AG04449 (cell line): ENCODE results near the genes TRAF7, TBC1D24, CEMP1 and SRRM2.

DNA sequence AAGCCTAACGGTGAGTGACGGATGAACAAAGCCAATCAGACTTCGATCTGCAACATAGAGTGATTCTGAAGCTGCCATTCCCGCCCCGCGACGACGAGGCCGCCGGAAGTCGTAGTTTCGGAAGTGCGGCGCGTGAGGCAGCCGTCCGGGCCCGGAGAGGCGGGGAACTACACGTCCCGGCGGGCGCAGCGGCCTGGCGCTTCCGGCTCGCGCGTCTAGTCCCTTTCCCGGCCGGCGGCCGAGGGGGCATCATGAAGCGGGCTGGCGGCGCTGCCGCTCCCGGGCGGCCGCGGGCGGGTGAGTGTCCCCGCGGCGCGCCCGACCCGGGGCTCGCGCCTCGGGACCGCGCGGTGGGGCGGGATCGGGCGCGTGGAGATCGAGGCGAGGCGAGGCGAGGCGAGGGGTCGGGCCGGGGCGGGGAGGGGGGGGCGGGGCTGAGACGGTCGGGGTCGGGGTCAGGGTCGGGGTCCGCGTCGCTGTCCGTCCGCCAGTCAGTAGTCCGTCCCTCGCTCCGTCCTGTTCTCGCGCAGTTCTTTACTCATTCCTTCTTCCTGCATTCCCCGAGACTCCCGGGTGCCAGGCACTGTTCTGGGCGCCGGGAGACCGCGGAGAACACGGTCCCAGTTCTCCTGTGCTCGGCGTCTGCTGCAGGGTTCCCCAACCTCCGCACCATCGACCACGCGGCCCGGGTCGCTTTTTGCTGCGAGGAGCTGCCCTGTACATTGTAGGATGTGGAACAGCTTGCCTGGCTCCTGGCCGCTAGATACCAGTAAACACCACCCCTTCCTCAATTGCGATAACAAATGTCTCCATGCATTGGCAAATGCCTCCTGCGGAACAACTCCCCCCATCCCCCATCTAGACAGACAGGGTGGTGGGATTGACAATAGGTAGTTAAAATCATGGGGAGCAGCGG is at the start of gene TRAF7:
TRAF7 (plus strand) TSS at position 221 of the 916 bp plus-strand sequence.
- RRBS = 2% methylated on average over 40 of the region's 101 CpGs

DNA sequence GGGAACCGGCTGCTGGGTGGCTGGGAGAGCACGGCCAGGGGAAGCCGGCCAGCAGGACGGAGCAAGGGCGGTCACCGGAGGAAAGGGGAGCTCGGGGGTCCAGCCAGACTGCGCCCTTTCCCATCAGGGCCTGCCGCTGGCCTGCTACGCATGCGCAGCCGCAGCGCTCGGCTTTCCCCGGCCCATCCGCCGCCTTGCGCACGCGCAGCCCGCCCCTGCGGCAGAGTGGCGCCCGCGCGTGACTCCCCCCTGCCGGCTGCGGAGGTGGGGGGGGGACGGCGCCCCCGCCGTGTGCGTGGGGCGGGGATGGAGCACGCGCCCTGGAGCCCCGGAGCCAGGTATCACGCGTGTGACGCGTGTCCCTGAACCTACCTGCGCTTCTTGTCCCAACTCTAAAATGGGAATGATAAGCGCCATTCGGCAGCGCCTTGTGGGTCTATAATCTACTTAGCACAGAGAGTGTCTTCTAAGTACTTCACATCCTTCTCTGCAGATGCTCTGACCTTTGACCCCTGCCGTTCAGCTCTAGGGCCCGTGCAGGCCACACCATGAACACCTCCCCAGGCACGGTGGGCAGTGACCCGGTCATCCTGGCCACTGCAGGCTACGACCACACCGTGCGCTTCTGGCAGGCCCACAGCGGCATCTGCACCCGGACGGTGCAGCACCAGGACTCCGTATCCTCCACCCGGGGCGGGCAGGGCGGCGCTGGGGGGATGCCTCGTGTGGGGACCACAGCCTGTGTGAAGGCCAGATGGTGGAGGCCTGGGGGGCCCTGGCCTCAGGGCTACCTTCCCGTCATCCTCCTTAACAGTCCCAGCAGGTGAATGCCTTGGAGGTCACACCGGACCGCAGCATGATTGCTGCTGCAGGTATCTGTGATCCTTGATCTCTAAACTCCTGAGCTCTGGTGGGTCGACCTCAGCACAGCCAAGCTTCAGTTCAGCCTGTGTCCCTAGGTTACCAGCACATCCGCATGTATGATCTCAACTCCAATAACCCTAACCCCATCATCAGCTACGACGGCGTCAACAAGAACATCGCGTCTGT is 609 bp downstream of the MLST8 start:
- RRBS = 4% methylated on average over 33 of the region's 71 CpGs

DNA sequence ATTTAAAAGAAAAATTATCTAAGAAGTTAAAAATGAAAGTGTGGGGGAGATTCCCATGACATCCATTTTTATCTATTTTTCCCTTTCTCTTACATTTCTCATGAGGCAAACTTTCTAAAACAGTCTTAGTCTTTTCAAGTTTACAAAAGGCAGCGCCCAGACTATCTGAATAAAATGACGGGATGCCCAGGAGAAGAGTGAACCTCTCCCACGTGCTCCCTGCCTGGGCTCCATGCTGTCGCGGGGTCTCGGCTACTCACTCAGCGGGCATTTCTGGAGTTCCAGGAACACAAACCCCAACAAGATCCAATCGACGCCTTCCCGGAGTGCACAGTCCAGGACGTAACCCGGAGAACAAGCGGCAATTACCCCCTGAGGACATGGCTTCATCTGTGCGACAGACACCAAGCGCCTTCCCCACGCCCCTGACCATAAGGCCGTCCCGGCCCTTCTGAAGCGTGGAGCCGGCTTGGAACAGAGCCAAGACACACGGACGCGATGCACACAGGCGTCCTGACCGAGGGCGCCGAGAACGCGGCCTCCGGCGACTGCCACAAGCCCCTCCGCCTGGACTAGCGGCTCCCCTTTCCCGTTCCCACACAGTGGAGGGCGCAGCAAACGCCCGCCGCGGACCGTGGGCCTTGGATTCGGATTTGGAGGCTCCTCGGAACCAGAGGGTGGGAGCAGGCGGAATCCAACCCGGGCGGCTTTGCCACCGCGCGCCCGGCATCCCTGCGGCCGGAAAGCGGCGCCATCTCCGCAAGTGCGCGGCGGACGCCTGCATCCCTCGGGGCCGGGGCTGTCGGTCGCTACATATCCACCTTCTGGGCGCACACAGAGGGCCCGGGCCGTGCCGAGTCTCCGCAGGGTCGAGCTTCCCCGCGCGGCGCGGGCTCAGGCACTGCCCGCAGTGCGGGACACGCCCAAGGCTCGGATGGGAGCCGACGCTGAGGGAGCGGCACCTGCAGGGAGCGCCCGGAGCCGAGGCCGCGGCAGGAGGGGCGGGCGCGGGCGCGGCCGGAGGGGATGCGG is 817 bp downstream of the ABCA3 start:
- RRBS = 3% methylated on average over 42 of the region's 92 CpGs

- RRBS = no CpG with 5 or more reads among the region's 20 CpGs
These were observed 1.9 kb upstream of the NTN3 start for GRCh38 chr16:2468846-2469985.

- RRBS = 3% methylated on average over 51 of the region's 109 CpGs
These were observed at the start of gene TBC1D24 for GRCh38 chr16:2474573-2475344. TBC1D24 (plus strand) TSS chr16:2475127.

DNA sequence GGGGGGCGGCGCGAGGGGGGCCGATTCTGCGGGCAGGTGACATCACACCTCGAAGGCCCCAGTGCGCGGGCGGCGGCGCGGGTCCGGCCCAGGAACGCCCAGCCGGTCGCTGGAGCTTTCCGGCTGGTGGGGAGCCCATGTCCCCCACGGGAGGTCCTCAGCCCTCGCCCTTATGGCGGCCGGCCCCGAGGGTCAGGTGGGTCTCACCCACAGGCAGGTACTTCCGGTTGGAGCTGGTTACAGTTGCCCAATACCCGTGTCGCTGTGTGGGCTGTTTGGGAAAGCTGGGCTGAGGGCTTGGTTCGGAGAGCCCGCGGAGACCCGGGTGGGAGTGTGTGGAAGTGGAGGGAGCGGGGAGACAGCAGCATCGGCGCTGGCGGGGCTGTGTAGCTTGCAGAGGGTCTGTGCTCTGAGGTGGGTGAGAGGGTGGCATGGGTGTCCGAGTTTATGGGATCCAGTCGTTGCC is 805 bp downstream of the ATP6V0C start:
- RRBS = 1% methylated on average over 11 of the region's 35 CpGs

GRCh38 chr16:2530998-2531595 is at the start of gene CEMP1:
CEMP1 (minus strand) TSS chr16:2531408.
- RRBS = no CpG with 5 or more reads among the region's 12 CpGs

DNA sequence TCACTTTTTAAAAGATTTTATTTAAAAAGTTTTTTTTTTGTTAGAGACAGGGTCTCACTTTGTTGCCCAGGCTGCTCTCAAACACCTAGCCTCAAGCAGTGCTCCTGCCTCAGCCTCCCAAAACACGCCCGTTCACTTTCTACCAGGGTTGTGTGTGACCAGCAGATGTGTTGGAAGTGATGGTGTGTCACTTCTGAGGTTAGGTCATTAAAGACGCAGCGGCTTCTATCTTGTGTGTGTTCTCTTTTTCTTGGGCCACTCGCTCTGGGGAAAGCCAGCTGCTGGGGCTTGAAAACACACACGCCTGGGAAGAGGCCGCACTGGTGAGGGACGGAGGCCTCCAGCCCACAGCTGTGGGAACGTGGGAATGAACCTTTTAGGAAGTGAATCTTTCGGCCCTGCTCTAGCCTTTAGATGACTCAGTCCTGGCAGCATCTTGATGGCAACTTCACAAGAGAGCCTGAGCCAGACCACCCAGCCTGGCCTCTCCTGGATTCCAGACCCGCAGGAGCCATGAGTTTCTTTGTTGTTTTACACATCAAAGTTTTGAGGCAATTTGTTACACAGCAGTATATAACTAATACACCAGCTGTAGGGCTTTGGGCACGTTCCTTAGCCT is 2.3 kb upstream of the PDPK1 start:
- RRBS = no CpG with 5 or more reads among the region's 12 CpGs

DNA sequence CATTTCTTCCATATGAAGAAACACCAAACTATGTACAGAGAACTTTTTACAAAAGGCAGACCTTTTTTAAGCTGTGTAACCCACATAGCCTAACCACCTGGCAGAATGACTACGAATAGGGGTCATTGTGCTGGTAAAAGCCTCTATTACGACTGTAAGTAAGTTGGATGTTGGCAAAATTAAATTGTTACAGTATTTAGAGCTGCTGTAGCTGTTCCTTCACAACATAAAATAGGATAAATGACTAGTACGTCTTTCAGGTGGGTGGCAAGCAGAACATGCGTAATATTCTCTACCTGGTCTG is 64.6 kb downstream of the PDPK1 start:
- RRBS = no CpG with 5 or more reads among the region's 4 CpGs

DNA sequence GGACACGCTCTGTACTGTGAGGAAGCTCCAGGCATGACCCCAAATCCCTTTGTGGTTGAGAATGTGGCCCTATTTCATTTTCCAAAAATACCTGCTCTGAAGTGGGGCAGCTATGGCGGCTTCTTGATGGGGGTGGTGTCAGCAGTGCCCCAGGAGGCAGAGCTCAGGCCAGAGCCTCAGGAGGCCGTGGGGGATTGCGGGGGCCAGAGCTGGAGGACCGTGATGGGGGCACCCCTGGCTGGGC is 16.0 kb downstream of the PRSS27 start:
- RRBS = no CpG with 5 or more reads among the region's 5 CpGs

DNA sequence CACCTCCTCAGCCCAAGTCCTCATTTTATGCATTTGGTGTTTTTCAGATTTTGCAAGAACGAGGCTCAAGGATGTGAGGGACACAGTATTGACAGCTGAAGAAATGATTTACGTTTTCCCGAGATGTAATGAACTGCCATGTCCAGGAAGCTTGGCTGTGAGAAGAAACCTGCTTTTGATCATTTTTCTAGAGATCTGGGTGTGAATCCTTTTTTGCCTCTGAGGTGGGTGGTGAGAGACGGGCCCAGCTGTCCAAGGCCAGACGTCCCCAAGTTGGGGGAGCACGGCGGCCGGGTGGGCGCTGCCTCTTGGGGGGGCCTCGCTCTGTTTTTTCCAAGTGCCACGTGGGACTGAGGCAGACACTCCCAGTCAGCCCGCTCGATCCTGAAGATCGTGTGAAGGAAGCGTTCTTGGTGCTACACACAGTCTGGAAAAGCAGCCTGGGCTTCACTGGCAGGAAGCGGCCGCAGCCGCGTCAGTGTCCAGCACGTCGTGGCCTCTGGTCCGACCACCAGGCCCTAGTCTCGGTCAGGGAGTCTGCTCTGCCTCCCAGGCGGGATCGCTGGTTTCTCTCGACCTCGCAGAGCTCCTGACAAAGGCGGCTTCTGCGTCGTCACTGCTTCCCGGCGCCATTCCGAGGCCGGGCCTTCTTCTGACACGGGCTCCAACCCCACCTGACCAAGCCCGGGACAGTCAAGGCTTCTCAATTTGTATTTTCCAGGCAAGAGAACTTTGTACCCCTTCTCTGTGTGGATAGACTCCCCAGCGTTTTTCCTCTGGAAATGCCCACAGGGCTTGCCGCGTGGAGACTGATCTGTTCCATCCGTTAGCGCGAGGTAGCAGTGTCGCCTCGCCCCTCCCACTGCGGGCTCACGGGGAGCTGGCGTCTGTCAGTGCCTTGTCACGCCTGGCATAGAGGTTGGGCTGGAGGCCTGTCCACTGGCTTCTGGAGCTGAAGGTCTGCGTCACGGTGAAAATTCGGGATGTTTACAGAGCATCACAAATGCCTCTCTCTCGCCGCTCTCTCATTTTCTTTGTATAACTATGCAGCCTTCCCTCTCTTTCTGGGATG is 12.4 kb downstream of the PRSS27 start:
- RRBS = 100% methylated on average over 2 of the region's 53 CpGs

DNA sequence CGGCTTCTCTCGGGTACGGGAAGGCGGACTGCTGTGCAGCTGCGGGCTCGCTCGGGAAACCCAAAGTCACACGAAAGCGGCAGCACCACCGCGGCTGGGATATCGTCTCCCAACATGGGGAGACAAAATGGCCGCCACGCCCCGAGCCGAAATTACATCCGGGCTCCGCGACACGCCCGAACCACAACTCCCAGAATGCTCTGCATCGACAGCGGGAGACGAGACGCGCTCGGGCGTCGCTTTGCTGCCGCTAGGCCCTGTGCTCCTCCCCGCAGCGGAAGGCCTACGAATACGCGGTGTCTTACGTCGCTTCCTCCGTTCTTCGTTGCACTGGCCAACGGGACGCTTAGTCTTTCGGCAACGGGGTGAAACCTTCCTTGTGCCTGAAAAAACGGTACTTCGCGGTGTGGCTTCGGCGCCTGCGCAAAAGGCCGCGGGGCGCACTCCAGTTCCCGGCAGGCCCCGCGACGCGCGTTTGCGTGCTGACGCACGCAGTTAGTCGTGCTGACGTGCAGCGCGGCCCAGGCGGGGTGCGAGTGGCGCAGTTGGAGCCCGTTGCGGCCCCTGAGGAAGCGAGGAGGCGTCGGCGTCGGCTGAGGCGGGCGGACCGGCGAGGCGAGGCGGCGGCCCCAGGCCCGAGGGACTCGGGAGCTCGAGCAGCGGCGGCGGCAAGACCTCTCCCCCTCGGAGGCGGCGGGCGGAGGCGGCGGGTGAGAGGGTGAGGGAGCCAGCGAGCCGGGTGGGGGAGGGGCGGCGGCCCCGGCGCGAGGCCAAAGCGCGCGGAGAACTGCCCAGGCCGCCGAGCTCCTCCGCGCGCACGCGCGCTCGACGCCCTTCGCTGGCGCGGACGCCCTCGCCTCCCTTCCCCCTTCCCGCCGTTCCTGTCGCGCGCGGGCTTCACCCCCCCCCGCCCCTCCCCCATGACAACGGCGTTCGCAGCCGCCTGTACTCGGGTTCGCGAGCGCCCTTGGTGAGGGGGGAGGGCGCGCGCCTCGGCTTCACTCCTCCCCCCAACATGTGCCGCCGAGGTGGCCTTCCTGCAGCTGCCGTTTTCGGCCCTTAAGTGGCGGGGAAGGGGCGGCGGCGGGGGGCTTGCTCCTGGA is at the start of gene SRRM2:
SRRM2 (plus strand) TSS at position 502 of the 1,103 bp plus-strand sequence.
- RRBS = no CpG with 5 or more reads among the region's 146 CpGs

GRCh38 chr16:2756033-2757087 is 3.9 kb downstream of the SRRM2 start:
- RRBS = 91% methylated on average over 14 of the region's 33 CpGs

- RRBS = no CpG with 5 or more reads among the region's 36 CpGs
These were observed 7.4 kb downstream of the ELOB start for GRCh38 chr16:2769391-2770415.

DNA sequence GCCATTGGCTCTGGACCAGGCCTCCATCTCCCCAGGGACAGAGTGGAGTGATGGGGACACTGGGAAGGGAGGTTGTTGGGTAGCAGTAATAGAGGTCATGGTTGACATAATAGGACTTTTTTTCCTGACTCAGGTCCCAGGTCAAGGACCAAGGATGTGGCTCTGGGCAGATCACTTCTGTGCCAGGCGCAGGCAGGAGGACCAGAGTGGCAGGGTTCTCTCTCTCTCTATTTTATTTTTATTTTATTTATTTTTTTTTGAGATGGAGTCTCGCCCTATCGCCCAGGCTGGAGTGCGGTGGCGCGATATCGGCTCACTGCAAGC is 8.1 kb downstream of the FLYWCH2 start:
- RRBS = no CpG with 5 or more reads among the region's 7 CpGs

- RRBS = 7% methylated on average over 33 of the region's 75 CpGs
These were observed 2.4 kb upstream of the PAQR4 start for GRCh38 chr16:2966653-2967296.

GRCh38 chr16:2967345-2967818 is 1.8 kb upstream of the PAQR4 start:
- RRBS = 19% methylated on average over 19 of the region's 48 CpGs

GRCh38 chr16:2969912-2970701 is 959 bp downstream of the PAQR4 start:
- RRBS = 2% methylated on average over 20 of the region's 41 CpGs

GRCh38 chr16:2971900-2973012 is 3.1 kb downstream of the PAQR4 start:
- RRBS = 90% methylated on average over 4 of the region's 24 CpGs

- RRBS = no CpG with 5 or more reads among the region's 7 CpGs
These were observed 12.5 kb upstream of the PKMYT1 start for GRCh38 chr16:2992663-2993182.